ENCODE results near the gene FABP6.

DNA sequence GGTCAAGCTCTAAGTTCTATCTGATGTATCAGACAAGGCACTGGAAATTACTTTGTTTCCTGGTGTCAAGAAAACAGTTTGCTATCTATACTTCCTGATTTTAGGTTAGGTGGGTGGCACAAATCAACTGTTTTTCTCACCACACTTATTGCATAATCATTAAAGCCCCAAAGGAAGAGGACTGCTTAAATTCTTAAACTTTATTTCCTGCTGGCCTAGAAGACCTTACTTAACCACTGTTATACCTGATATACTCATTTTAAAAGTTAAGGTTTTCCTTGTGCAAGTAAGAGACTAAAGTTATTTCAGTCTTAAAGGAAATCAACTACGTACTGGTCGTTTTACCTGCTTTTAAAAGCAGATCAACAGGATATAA lies 1.2 kb downstream of the CLINT1 start:
- PRO-cap = no peak

GRCh38 chr5:158461172-158461750 lies 602.3 kb upstream of the CLINT1 start:
- PRO-cap = no peak

DNA sequence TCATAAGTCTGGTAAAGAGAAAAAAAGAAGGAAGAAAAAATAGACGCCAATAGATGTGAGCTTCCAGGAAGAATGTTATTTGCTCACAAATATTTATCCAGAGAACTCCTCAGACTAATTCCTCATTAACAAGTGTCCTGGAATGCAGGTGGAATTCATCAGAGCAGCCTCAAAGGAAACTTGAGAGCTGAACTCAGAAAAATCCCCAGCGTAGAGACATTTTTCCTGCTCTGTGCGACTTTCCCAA lies 616.3 kb downstream of the EBF1 start:
- PRO-cap = no peak

GRCh38 chr5:158881680-158882181 lies 218.0 kb downstream of the EBF1 start:
- PRO-cap = no peak

DNA sequence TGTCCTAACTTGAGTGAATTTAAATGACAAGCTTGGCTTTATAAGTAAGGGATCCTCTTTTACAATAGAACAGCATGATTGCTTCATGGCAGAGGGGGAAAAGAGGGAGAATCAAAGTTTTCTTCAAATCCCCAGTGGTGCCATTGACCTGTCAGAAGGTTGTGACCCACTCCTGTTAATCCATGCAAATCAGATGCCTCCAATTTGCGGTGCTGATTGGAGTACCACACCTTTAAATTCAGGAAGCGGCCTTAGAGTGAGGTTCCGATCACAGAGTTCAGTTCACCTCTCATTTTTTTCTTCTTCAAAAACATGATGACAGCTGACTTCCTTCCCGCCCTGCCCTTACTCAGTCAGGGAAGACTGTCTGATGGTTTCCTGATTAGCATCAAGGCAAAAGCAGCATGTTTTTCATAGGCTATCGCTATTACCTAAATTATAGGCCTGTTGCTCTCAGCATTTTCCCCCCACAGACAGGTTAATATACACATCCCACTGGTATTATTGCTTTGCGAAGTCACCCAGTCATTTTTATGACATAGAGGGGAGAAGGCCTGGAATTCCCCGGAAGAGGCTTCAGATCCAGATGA lies 141.5 kb downstream of the EBF1 start:
- PRO-cap = no peak

DNA sequence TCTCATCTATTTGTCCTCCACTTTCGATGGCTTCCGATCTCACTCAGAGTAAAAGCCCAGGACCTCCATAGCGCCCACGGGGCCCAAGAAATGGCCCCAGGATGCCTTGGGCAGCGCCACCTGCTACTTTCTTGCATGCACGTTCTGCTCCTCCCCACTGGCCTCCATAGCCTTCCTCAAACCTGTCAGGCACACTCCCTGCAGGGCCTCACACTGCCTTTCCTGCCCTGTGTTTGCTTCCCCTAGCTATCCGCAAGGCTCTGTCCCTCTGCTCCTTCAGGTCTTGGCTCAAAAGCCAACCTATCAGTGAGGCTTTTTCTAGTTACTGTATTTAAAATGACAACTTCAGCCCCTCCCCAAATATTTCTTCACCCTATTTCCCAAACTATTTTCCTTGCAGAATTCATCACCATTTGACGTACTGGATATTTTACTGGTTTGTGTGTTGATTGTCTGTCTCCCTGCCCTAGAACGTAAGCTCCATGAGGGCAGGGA lies 127.0 kb downstream of the EBF1 start:
- PRO-cap = no peak

DNA sequence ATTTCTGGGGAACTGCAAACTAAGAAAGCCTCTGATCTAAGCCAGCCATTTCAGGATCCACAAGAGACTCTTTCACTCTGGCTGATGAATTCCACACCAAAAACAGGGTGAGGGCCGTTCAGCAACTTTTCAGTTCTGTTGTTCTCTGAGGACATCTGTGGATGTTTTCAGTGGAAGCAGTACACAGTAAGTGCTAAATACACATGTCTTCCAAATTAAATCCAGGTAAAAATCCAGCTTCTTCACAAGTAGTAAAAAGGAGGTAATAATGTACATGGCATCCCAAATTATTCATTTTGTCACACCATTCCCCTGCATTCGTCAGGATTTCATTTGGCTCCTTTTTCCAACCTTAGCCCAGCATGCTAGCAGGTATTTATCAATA lies 51.0 kb downstream of the EBF1 start:
- PRO-cap = no peak

DNA sequence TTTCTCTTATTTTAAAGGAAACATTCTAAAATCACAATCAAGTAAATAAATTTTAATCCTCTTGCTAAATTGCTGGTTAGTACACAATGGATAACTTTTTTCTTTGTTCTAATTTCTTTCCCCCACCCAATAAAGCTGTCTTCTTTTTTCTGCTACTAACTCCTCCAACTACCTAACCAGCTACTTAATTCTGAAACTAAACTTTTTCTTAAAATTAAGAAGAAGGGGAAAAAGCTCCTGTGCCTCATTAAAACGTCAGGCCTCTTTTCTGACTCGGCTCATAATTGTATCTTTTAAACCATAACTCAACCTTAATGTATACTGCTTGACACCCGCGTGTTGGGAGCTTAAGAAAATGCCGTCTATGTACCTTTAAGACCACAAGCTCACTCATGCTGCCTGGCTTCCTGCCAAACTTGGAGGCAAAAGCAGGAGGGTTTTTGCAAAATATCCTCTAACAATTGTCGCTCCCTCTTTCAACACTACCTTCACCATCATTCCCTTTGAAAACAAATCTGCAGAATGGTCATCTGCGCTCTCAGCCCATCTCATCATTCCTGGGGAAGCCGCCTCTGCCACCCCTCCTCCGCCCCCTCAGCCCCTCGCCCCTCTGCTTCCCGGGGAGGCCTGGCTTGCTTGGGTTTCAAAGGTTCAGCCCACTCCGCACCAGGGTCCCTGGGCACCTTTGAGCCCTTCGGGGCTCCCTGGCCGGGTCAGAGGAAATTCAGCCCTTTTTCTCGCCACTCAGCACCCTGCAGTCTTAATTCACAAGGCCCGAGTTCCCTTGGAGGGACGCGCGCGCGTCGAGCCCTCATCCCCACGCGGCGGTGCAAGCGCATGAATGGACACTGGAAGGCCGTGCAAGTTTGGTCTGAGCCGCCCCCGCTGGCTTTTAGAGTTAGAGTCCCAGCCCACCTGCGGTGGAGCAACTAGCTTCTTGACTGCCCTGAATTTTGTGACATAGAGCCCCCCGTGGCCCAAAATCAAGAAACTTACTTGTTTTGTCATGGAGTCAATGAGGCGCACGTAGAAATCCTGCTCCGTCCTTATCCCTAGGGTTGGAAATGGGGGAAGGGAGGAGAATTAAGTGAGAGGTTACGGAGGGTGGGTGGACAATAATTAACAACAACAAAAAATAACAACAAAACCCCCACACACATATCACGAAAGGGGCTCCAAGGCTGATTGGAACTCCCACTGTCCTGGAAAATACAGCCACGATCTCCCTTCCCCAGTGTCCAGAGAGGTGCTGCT lies 4.7 kb downstream of the EBF1 start:
- PRO-cap = no peak

DNA sequence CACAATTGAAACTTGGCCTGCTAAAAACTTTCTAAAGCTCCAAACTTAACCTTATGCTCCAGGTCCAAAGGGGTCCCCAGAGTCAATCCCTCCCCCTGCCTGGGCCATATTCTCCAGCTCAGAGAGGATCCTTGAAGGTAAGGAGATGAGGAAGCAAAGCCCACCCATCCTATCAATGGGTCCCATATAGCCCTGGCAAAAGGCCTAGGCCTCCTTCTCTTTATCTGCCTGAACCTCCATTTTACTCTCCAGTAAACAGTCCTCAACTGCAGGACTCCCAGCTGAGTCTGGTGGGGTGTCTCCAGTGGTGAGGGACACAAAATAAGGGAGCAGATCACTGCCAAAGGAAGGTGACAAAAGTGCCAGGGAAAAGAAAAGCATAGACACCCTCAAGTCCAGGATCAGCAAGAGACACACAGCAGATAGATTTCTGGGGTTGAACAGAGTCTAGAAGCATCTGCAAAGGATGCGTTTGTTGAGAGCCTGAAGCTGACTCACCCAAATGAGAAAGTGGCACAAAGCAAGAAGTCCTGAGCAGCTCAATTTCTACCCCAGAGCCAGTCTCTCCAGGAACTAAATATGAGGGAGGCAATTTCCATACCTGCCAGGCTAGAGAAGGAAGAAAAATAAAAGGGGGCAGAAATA lies 2.7 kb upstream of the EBF1 start:
- PRO-cap = no peak

DNA sequence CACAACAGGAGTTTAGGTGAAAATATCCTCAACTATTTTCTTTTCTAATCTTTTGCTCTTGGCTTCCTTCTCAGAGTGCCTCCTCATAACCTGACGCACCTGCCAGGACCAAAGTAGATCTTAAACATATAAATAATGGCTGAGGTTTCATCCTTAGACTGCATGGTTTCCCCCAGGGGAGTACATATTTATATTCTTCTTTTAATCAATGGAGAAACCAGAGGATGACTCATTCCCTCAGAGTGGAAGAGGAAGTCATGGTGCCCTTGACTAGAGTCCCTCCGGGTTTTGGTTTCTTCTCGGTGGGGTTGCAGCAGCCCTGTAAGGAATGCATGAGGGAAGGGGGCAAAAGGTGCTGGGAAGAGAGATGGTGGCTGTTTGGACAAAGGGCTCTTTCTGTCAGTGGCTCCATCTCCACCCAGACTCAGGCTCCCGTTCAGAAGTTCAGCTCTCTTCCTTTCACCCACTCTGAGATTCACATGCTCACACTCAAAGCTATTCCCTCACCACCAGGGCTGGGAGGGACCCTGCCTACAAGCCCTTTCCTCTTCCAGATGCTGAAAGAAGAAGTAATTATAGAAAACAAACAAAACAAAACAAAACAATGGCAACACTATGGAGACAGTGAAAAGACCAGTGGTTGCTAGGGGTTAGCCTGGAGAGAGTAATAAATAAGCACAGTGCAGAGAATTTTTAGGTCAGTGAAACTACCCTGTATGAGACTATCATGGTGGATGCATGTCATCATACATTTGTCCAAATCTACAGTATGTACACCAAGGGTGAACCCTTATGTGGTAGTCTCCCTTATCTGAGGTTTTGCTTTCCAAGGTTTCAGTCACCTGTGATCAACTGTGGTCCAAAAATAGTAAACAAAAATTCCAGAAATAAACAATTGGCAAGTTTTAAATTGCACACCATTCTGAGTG lies 129.8 kb upstream of the IL12B start:
- PRO-cap = no peak

- PRO-cap = no peak
Measured at GRCh38 chr5:160010372-160010813, 1.5 kb downstream of the TTC1 start.

GRCh38 chr5:160017743-160018671 lies 9.1 kb downstream of the TTC1 start:
- PRO-cap = no peak

DNA sequence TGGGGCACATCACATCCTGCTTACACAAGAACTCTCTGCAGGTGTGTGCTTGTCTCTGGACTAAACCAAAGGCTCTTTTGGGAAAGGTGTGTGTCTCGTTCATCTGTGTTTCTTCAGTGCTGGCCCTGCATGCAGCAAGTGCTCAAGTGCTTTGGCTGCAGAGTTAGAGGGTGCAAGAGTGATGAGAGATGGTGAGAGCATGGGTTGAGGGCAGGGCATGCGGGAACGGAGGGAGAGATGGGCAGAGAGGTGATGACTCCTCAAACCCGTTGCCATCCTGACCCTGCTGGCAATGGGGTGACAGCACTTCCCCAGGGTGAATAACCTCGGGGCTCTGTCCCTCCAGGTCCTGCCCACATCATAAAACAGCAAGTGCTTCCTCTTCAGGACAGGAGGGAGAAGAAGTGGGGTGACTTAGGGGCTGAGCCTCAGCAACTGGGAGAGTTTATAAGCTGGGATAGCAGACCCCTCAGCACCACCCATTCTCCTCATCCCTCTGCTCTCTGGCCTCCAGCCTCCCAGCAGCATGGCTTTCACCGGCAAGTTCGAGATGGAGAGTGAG lies at the start of gene FABP6:
Gene FABP6 (plus strand): TSS at position 475 of the 562 bp plus-strand sequence.
- PRO-cap = no peak

DNA sequence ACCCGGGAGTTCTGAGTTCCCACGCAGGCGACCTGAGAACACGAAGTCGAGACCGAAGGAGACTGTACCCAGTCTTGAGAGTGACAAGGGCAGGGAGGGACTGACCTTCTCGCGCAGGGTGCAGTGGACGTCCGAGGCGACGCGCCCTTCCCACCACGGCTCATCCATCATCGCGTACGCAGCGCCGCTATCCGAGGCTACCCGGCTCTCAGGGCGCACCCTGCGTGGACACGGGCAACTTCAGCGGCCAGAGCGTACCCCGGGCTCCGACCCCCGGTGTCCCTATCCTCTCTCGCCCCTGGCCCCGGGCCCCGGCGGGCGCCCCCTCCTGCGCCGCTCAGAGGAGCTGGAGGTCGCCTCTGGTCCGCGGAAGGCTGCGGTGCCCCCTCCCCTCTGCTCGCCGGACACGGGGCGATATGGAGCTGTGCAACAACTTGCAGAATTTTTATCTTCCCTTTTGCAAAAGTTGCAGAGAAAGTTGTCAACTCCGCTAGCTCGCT lies 561 bp downstream of the CCNJL start:
- PRO-cap = no peak

DNA sequence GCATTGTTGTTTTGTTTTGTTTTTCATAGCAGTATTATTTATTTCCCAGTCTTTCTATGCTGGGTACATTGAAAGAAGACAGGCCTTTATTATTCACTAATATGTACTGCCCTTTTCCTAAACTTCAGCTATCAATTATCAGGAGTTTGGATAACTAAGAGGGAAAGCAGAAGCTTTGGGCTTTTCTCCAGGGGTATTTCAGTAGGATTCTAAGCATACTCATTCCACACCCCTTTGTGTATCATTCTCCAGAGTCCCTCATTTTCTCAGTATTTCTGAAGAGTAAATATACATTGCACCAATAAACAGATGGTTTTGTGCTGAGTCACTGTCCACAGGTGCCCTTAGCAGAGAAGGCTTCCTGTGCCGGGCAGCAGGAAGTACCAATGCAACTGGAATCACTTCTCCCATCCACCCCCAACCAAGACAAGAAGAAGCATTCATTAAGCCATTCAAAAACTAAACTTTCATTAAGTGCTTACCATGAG lies 3.5 kb upstream of the CCNJL start:
- PRO-cap = no peak

DNA sequence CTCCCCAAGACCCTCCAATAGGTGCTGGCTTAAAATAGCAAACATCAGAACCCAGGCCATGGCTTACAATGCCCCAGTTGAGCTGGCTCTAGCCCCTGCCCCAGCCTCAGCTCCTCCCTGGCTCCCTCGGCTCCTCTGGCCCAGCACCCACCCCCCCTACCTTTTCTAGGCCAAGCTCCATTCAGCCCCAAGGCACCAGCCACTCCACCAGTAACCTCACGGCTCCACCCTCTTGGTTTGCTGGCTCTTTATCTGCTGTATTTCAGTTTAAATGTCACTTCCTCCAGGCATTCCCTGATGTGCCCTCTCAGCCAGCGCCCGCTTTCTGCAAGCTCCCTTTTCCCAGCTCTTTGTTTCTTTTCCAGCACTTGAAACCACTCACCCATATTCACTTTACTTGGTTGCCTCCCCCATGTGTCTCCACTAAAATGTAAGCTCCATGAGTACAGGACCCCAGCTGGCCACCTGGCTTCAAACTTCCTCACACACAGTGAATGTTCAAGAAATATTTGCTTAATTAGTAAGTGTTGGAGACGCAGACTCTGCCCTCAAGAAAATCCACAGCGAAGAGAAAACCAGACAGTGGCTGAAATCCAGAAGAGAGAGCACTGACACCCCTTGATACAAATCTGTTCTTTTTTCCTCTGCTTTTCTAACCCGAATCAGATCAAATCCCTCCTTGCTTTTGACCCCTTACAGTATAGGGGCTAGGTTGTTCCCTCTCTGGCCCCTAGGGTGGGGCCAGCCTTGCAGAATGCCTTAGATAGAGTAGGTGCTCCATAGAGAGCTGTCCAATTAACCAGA lies 10.4 kb downstream of the C1QTNF2 start:
- PRO-cap = no peak

DNA sequence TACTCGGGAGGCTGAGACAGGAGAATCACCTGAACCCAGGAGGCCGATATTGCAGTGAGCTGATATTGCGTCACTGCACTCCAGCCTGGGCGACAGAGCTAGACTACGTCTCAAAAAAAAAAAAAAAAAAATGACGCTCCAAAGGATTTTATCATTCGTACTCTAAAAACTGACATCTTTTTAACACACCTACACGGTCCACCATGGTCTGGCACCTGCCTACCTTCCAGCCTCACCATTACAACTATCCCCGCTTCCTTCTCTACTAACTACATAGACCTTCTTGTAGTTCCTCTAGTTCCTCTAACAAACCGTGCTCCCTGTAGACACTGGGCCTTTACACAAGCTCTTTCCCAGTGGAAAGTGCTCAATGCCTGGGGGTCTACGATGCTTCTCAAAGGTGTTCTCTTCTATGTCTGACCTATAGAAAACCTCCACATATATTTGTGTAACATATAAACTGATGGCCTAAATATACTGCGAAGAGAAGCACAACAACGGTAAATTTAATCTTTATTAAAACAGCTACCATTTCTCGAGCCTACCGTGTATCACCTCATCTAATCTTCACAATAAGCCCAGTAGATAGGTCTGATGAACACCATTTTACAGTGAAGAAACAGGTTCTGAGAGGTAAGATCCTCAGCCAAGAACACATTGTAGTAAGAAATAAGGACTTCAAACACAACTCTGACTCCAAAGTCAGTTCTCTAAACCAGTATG lies 1.0 kb downstream of the SLU7 start:
- PRO-cap = no peak

DNA sequence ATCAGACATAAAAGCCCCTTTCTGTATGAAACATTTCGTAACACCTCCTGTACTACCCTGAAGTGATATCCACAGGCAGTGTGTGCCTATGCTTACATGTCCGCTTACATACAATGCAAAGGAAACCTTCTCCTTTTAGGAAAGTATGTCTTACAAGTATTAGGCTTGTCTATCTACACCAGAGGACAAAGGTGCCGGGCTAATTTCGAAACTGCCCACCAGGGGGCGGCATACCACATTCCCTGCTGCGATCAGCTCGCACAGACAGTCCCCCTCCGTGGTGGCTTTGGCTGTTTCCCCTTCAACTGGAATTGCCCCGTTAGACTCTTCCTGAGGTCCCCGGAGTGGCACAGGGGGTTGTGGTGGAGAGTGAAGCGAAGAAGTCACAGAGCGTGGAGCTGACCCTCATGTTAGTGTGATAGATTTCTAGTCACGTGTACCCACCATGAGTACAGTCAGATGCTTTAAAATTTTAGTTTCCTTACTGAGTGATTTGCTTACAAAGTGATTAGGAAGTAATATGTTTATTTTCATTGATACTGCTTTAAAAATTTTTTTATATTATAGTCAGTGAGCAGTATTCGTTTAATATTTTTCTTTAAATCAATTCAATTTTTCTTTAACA lies 17.5 kb downstream of the PTTG1 start:
- PRO-cap = no peak

DNA sequence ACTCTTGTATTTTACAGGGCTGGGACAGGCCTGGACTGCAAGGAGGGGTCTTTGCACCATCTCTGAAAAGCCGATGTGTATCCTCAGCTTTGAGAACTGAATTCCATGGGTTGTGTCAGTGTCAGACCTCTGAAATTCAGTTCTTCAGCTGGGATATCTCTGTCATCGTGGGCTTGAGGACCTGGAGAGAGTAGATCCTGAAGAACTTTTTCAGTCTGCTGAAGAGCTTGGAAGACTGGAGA lies 63.5 kb downstream of the PTTG1 start:
- PRO-cap = no peak

DNA sequence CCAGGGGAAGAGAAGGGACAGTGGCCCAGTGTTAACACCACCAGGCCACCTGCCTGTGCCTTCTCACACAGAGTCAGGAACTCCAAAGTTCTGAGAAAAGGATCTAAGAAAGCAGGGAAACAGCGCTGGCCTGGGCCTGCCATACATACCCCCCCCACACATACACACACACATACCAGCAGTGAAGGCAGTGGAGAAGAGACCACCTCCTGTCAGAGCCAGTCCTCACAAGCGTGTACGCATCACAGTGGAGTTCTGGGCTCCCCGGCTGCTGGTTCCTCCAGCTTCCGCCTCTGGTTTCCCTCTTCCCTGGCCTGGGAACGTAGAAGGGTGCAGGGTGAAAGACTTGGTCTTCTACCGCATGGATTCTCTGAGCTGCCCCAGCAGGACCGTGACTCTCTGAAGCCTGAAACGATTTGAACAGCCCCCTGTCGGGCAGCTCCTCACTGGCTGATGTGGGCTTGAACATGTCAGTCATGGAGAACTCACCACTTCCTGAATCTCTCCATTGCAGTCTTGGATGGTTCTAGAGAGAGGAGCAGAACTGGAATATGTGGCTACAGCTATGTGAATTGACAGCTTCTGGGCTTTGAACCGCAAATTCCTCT lies 84.2 kb downstream of the PTTG1 start:
- PRO-cap = no peak

All from pulmonary artery (tissue), 1 donor.